Gastrocnemius medialis (tissue), 3 donors: Measurements from ENCODE around the genes POR and FGL2.

DNA sequence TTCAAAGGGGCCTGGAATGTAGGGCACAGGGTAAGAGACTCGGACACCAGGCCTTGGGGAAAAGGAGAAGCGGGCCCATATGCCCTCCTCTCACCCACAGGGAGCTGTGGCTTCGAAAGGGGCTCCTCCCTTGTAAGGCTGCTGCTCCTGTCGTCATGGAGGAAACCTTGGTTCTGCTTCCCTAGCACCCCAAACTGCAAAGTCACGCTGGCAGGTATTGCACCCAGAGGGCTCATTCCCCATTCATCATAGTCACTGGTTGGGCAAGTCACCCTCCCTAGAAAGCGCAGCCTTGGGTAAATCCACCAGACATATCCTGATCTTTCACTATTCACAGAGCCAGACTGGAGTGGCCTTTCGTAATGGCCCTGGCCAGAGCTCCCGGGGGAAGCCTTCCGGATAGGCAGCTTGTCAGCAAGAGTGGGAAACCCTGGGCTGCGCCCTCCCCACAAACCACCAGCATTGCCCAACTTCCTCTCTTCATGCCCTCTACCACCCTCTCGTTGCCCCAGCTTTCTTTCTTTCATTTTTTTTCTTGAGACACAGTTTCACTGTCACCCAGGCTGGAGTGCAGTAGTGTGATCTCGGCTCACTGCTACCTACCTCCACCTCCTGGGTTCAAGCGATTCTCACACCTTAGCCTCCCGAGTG, 121.0 kb downstream of the HIP1 start:
- PRO-cap = no peak
- RAMPAGE, long total RNA, 3 experiments = no peak in any of the 3 experiments

GRCh38 chr7:75638327-75639003, 100.3 kb downstream of the HIP1 start:
- PRO-cap = no peak
- RAMPAGE, long total RNA, 3 experiments = no peak in any of the 3 experiments

GRCh38 chr7:75639004-75639710, 99.6 kb downstream of the HIP1 start:
- PRO-cap = unidirectional peak, minus-strand start at chr7:75639197; unidirectional peak, minus-strand start at chr7:75639228
- RAMPAGE, long total RNA, 3 experiments = no peak in any of the 3 experiments

DNA sequence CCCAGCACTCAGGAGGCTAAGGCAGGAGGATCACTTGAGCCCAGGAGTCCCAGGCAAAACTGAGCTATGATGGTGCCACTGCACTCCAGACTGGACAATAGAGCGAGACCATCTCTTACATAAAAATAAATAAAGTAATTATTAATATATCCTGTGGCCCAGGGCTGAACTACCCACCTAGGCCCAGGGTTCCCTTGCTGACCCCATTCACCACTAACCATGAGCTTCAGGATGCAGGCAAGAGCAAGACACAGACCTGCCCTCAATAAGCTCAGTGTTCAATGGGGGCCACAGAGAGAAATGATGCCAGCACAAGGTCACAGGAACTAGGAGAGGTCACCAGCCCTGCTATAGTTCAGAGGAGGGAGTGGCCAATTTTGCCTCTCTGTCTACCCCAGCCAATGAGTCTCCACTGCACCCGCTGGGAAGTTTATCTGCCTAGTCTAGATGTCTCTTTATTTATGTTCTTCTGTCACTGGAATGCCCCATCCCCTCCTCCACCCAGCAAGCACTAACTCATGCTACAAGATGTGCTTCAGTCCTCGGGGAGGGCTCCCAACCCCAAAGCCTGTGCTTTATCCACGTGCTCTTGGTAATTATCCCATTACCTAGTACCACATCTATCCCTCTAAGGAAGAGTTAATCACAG, 4.3 kb downstream of the HIP1 start:
- PRO-cap = no peak
- RAMPAGE, long total RNA, 3 experiments = no peak in any of the 3 experiments

DNA sequence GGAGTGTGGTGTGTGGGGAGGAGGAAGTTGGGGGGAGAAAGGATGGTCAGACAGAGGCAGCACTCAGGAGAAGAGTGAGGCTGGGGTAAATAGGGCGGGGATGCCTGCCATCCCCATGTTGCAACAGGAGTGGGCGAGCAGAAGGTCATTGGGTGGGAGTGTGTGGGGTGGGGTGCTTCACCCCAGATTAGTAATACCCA, 3.6 kb upstream of the CCL24 start:
- PRO-cap = no peak
- RAMPAGE, long total RNA, 3 experiments = no peak in any of the 3 experiments

- PRO-cap = bidirectional peak, plus-strand start at chr7:75915157, minus-strand start at chr7:75914910
- RAMPAGE, long total RNA, 3 experiments = start-site peak on the plus strand in 2 of 3 experiments, at chr7:75915154-75915164 at its widest, 586 to 941 reads per replicate
Measured at GRCh38 chr7:75915013-75915380, at the start of gene POR. Gene POR (plus strand): TSS chr7:75915155.

GRCh38 chr7:75920248-75921218, 5.6 kb downstream of the POR start:
- PRO-cap = bidirectional peak, plus-strand start at chr7:75920816, minus-strand start at chr7:75920623
- RAMPAGE, long total RNA, 3 experiments = no peak in any of the 3 experiments

DNA sequence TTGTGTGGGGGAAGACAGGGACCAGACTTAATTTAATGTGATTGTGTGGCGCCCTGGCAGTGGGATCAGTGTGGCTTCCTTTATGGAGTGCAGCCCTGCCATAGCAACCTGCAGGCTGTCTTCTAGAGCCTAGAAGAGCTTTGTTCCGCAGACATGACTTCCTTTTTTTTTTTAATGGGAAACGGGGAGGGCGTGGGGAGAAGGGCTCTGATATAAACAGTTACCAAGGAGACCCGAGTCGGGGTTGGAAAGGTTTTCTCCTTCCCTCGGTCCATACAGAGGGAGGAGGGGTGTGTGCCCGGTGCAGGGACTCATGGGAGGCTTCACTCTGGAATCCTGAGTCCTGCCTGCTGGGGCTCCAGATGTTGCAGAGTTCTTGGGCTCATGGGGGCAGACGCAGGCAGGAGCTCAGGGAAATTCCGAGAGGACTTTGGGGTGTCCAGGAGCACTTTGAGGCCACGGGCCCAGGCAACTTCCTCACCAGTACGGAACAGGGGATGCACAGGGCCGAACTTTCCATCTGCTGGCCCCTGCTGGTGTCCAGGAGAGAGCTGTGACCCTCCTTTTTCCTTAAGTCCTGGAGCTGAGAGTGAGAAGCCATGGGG, 26.8 kb downstream of the TMEM120A start:
- PRO-cap = unidirectional peak, plus-strand start at position 370 of the sequence
- RAMPAGE, long total RNA, 3 experiments = no peak in any of the 3 experiments

GRCh38 chr7:75993588-75994385, 608 bp downstream of the TMEM120A start:
- PRO-cap = bidirectional peak, plus-strand start at chr7:75993827, minus-strand start at chr7:75993697; bidirectional peak, plus-strand start at chr7:75994013, minus-strand start at chr7:75993906; bidirectional peak, plus-strand start at chr7:75994251, minus-strand start at chr7:75994139
- RAMPAGE, long total RNA, 3 experiments = no peak in any of the 3 experiments

- PRO-cap = no peak
- RAMPAGE, long total RNA, 3 experiments = no peak in any of the 3 experiments
Measured at GRCh38 chr7:76066782-76067939, 19.3 kb downstream of the MDH2 start.

GRCh38 chr7:76135312-76135664, 66.4 kb upstream of the SRRM3 start:
- PRO-cap = no peak
- RAMPAGE, long total RNA, 3 experiments = no peak in any of the 3 experiments

DNA sequence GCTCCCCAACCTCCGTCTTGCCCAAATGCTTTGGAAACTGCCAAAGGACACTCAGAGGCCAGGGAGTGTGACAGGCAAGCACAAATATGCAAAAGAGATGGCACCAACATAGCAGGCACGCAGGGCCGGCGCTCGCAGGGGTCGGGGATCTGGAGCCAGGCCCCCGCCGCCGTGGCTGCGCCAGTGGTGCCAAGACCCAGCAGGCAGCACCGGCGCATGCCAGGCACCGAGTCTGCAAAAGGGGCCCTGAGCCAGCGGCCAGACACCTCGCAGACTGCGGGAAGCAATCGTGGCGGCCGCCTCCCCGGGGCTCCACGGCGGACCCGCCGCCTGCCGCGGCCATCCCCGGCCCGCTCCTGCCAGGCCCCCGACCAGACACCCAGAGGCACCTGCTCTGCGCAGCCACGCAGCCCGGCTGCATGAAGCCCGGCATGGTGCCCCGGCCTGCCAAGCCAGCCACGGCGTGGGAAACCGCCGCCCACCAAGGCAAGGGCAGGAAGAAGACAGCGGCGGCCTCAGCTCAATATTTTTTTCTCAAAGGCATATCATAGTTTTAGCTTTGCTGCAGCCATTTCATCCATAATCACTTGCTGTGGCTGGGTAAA, 51.4 kb upstream of the SRRM3 start:
- PRO-cap = no peak
- RAMPAGE, long total RNA, 3 experiments = no peak in any of the 3 experiments

DNA sequence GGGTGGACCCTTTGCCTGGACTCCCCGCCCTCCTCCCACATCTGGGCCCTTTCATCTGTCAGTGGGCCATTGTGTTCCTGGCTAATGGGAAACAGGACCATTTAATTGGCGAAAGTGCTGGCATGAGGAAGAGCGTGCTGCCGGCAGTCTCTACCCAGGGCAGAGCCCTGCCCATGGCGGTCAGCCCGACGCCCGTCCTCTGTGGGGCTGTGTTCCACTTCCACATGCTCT, 49.2 kb downstream of the SRRM3 start:
- PRO-cap = no peak
- RAMPAGE, long total RNA, 3 experiments = no peak in any of the 3 experiments

- PRO-cap = unidirectional peak, plus-strand start at chr7:76292063
- RAMPAGE, long total RNA, 3 experiments = no peak in any of the 3 experiments
Measured at GRCh38 chr7:76291385-76292457, 10.8 kb upstream of the HSPB1 start.

GRCh38 chr7:76296677-76298064, 5.3 kb upstream of the HSPB1 start:
- PRO-cap = unidirectional peak, plus-strand start at chr7:76297514
- RAMPAGE, long total RNA, 3 experiments = no peak in any of the 3 experiments

- PRO-cap = bidirectional peak, plus-strand start at chr7:76304440, minus-strand start at chr7:76304371
- RAMPAGE, long total RNA, 3 experiments = start-site peak on the minus strand in 3 of 3 experiments, at chr7:76303992-76304231 at its widest, 21 to 839 reads per replicate
Measured at GRCh38 chr7:76303890-76304624, 1.6 kb downstream of the HSPB1 start.

GRCh38 chr7:76397046-76398298, 12.0 kb downstream of the SSC4D start:
- PRO-cap = no peak
- RAMPAGE, long total RNA, 3 experiments = no peak in any of the 3 experiments

GRCh38 chr7:77135021-77135637, 12.7 kb downstream of the CCDC146 start:
- PRO-cap = no peak
- RAMPAGE, long total RNA, 3 experiments = no peak in any of the 3 experiments

DNA sequence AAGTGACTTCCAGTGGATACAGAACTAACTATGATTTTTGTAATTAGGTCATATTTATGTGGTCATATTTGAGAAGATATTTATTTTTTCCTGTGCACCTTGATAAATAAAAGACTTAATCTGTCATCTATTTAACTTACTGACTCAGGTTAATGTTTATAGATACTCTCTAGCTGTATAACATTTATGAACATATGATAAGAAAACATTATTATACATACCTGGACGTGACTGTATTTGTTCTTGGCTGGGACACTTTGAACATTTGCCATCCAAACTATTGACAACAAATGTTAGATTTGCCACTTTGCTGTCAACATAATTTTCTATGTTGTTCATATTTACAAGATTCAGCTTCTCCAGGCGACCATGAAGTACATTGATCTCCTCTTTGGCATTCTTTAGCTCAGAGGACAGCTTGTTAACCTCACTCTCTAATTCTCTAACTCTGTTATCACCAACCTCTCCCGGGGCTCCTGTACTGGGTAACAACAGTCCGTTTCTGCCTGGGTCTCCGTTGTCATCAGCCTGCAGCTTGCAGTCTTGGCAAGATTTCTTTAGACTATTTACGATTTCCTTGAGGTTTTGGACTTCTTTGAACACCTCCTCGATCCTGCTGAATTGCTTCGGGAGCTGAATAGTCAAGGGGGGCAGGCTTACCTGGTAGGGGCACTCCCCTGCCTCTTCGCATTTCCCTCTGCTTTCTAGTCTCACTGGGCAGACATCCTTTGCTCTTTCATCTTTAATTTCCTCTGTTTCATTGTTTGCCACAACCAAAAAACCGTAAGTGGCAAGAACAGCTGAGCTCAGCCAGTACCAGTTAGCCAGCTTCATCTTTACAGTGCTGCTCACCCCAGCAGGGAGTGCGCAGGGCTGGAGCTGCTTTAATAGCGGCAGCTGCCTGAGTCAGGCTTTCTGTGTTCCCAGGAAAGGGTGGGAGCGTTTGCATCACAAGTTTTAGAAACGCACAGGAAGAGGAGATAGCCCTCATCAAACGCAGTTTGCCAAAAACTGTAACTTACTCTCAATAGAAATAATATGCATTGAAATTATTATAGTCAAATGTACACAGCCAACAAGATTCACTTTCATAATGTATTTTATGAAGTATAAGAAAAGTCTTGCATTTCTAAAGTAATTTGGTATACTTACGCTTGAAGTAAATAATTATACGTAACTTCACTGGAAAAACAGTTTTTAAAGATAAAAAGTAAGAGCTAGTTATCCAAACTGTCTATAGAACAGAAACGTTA, at the start of gene FGL2:
TSS of gene FGL2 (minus strand) at position 860 of the 1,253 bp plus-strand sequence.
- PRO-cap = unidirectional peak, minus-strand start at position 889 of the sequence
- RAMPAGE, long total RNA, 3 experiments = start-site peak on the minus strand in 2 of 3 experiments, centred at position 858 of the sequence, 195 to 223 reads per replicate

GRCh38 chr7:77327022-77327766, 89.0 kb downstream of the GSAP start:
- PRO-cap = no peak
- RAMPAGE, long total RNA, 3 experiments = no peak in any of the 3 experiments